Osteoblast (primary cell): ENCODE measurements around a stretch of chr3.

- CAGE, long polyA plus RNA = no peak
- RRBS = no CpG with 5 or more reads among the region's 2 CpGs
These were observed 37.8 kb upstream of the CBLB start for GRCh38 chr3:105906589-105907043.

DNA sequence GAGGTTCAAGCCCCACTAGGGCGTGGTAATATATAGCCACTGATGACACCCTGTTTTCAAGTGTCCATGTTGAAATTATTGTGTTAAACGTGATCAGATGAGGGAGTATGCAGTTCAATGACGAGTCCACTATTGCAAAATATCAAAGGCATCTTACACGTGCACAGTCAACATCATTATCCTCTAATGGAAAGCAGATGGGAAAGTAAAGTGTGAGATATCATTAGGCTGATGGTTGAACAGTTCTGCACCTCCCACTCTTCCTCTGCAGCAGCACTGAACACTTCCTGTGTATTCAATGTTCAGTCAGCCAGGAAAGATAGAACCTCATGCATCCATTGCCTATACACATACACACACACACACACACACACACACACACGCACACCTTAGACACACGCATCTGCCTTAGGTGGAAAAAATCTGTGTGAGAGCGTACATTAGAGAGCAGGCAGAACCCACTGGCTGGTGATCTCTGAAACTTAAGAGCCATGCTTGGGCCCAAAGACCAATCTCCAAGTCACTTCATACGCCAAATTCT is 431.7 kb upstream of the CCDC54 start:
- CAGE, long polyA plus RNA = no peak
- RRBS = no CpG with 5 or more reads among the region's 8 CpGs

- CAGE, long polyA plus RNA = no peak
- RRBS = no CpG with 5 or more reads among the region's 19 CpGs
These were observed 378.1 kb upstream of the CCDC54 start for GRCh38 chr3:106999033-106999673.

DNA sequence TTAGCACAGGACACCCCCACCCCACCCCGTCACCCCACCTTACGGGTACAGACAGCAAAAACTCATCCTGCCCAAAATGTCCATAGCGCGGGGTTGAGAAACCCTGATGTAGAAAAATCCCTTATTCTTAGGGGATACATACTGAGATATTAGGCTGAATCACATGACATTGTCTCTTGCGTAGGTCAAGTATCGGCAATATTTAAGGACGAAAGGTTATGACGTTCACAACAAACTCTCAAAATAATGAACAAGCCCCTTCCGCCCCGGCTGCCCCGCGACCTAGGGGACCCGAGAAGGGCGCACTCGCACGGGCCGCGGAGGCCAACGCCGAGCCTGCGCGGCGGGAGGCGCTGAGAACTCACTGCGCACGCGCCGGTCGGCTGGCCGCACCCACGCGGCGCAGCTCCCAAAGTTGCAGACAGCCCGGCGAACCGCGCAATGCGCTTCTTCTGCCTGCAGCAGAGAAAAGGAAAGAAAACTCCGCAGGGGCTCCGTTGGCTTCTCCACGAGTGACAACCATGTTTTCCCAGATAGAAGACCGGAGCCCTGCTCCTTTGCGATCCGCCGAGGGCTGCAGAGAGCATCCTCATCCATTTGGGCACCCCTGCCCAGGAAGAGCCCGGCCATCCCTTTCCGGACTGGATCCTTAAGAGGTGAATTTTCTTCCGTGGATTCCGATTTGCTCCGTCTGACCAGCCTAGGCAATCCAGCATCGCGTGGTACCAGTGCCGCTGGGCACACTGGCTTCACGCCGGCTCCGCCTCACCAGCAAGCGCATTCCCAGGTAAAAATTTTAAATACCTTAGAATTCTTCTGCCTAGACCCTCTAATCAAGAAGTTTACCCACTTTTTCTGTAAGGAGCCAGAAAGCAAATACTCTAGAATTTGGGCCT is 136.7 kb upstream of the CCDC54 start:
- CAGE, long polyA plus RNA = start-site peak on the minus strand centred at position 332 of the sequence, 71 bp wide, 78 and 65 reads in 2 replicates; start-site peak on the plus strand centred at position 408 of the sequence, 33 bp wide, 140 and 79 reads in 2 replicates
- RRBS = under 1% methylated on average over 32 of the region's 57 CpGs

GRCh38 chr3:107264831-107265404 is 112.3 kb upstream of the CCDC54 start:
- CAGE, long polyA plus RNA = no peak
- RRBS = no CpG with 5 or more reads among the region's 10 CpGs

- CAGE, long polyA plus RNA = no peak
- RRBS = no CpG with 5 or more reads among the region's 2 CpGs
These were observed 2.6 kb upstream of the CCDC54 start for GRCh38 chr3:107374691-107374972.

DNA sequence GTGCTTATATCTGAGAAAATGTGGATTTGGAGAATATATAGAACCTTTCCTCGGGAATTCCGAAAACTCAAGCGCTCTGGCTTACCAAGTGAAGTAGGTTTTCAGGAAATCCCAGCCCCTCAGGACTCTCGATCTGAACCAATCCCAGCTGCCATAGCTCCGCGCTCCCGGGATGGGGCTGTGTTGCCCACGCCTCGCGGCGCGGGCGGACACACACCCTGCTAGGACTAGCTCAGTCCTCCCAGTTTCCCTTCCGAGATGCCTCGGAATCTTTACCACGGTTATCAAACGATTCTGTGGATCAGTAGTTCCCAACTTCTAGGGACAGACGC is 52.1 kb downstream of the CCDC54 start:
- CAGE, long polyA plus RNA = no peak
- RRBS = no CpG with 5 or more reads among the region's 18 CpGs

DNA sequence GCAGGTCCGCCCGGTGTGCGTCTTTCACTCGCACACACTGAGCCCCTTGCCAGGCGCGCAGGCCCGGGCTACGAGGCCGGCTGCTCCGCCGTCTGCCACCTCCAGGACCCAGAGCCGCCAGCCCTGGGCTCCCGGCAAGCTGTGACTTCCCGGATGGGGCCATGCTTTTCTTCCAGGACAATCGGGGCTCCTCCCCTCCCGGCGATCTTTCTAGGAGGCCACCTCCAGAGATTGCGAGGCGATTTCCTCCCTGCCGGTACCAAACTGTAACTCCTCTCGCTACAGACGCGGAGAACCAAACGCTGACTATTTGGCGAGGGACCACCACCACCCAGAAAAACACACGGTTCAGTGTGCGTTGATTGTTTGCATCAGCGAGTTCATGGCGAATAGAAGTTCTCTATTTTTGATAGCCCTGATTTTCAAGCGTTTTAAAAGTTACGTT is 54.5 kb downstream of the CCDC54 start:
- CAGE, long polyA plus RNA = no peak
- RRBS = 2% methylated on average over 17 of the region's 31 CpGs

DNA sequence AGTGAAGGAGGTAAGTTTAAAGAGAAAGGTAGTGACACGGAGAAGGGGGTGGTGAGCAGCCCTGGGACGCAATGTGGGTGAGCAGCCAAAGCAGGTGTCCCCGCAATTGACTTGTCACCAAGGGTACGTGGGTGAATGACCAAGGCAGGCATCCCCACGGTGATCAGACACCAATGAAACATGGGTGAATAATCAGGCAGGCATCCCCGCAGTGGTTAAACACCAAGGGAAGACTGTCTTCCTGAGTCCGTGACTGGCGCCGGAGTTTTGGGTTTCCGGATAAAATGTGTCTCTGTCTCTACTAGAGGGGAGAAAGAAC is 48.4 kb downstream of the BBX start:
- CAGE, long polyA plus RNA = no peak
- RRBS = no CpG with 5 or more reads among the region's 10 CpGs

GRCh38 chr3:107710173-107710730 is 187.5 kb downstream of the BBX start:
- CAGE, long polyA plus RNA = no peak
- RRBS = no CpG with 5 or more reads among the region's 5 CpGs

DNA sequence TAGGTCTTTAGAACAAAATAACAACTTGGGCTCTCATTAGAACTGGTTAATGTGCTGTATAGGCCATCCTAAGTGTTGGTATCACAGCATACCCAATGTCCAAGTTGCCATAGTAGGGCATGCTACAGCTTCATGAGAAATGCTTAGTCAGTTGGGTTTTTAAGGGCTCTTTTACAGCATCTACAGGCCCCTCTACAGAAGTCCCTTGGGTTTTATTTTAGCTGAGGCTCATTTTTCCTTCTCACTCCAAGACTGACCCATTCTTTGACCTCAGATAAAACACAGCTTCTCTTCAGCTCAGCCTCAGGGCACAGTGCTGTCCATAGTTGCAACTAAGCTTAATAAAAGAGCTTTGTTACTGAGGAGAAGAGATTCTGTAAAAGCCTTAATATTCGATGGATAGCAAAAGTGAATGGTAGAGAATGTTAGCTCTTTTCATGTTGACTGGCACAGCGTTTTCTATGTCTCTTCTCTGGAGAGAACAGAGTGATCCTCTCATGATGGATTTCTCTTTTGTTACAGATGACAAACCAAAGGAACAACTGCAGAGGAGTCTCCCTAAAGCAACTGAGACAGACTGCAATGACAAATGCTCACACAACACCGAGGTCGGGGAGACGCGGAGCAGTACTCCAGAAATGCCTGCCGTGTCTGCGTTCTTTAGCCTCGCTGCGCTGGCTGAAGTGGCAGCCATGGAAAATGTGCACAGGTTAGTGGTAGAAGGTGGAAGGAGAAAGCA is 278.0 kb downstream of the BBX start:
- CAGE, long polyA plus RNA = no peak
- RRBS = no CpG with 5 or more reads among the region's 10 CpGs

- CAGE, long polyA plus RNA = no peak
- RRBS = no CpG with 5 or more reads among the region's 2 CpGs
These were observed 44.4 kb downstream of the CD47 start for GRCh38 chr3:108046378-108046844.

DNA sequence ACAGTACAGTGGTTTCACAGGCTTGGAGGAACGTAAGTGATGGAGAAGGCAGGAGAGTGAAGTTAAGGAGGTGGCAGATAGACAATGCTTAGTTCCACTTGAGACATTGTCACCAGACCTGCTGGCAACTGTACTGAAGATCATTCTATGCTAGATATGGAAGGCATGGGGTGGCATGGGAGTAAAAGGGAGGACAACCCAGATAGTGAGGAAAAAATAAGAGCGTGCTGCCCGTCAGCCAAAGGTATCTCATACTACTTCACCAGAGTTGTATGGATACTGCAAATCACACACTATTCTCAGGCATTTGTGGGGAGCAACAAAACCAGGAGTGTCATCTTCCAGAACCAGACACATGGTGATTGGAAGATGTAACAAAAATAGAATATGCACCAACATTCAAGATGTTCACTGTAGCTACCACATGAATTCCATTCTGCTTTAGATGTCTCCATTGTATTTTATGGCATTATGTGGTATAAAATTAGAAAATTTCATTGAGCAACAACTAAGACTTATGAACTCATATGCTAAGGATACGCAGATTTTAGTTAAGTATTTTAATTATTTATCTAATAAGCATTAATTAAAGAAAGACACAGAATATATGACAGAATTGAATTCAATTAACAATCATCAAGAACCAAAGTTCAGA is 34.9 kb downstream of the CD47 start:
- CAGE, long polyA plus RNA = no peak
- RRBS = no CpG with 5 or more reads among the region's 4 CpGs

GRCh38 chr3:108136204-108137393 is 45.8 kb upstream of the CD47 start:
- CAGE, long polyA plus RNA = no peak
- RRBS = no CpG with 5 or more reads among the region's 12 CpGs

GRCh38 chr3:108406846-108407364 is 103.5 kb downstream of the MYH15 start:
- CAGE, long polyA plus RNA = no peak
- RRBS = no CpG with 5 or more reads among the region's 5 CpGs

- CAGE, long polyA plus RNA = no peak
- RRBS = no CpG with 5 or more reads among the region's 12 CpGs
These were observed 99.8 kb downstream of the MYH15 start for GRCh38 chr3:108410502-108411113.

DNA sequence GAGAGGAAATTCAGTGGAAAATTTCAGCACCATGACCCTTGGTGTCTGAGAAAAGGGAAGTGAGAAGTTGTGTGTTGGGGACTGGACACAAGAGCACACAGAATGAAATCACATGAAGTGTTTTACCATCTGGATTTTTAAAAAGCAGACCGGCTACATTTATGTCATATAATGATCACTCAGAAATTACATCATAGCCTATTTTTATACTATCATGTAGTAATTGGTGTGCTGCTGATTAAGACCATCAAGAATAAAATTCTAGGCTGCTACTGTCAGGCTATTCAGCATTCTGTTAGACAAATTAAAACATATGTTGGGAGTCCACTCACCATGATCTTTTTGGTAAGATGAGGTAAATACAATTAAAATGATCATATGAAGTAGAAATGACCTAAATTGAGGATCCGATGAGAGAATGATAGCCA is 18.5 kb upstream of the MYH15 start:
- CAGE, long polyA plus RNA = no peak
- RRBS = no CpG with 5 or more reads among the region's 2 CpGs

- CAGE, long polyA plus RNA = no peak
- RRBS = no CpG with 5 or more reads among the region's 5 CpGs
These were observed 344 bp downstream of the RETNLB start for GRCh38 chr3:108756865-108757266.

DNA sequence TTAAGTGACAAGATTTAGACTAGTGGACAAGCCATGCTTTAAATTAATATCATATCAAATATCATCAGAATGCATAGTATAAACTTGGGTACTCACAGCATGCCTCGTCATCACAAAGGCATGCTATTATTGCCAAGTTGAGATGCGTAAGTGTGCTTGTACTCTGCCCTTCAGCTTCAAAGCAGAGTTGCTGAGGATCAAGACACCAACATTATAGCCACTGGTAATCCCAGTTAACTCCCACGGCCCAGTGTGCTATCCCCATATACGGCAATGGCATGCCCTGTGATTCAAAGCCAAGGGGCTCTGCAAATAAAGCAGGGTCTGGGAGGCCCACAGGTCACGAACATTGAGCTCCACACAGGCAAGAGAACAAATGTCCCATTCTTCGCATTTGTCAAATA is 298.2 kb upstream of the NECTIN3 start:
- CAGE, long polyA plus RNA = no peak
- RRBS = no CpG with 5 or more reads among the region's 6 CpGs

DNA sequence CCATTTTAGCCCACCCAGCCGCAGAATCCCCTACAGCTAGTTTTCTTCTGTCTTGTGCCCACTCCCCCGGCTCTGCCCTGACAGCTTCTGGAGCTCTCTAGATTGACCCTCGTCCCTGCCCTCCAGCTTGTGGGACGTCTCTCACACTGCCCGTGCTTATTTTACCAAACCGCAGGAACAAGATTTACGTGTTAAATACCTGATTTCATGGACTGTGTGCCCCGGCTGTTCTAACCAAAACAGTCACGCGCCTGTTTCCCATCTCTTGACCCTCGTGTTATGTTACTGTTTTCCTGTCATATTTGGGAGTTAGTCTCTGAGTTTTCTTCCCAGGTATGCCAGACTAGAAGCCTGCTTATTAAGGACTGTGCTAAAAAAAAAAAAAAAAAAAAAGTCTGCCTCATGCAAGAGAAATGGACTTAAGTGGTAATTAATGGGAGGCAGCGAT is 1.1 kb downstream of the NECTIN3 start:
- CAGE, long polyA plus RNA = no peak
- RRBS = 4% methylated on average over 1 of the region's 12 CpGs